Parotid gland (tissue), 1 donor: ENCODE measurements around a stretch of chr18.

- PRO-cap, result no peak
These were observed 83.1 kb downstream of the BCL2 start for GRCh38 chr18:63236328-63236922.

DNA sequence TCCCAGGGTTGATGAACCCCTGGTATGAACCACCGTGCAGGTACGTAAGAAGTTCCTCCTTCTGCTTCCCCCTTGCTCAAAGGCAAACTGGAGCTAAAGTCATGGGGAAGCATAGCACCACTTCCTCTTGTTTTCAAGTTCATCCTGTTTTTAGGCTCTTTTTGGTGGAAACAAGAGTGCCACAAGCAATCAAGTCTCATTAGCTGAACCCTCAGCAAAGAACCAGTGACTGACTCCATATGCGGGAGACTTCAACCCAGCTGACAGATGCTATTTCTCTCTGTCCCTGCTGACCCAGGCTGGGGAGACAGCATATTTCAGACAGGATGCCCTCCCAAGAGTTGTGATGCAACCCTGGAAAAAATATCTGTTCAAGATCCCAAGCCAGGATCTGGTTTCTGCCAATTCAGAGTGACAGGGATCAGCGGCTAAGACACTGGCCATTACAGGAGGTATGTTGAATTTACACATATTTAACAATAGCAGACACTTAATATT is 47.6 kb downstream of the BCL2 start:
- PRO-cap, result bidirectional peak, plus-strand start at position 404 of the sequence, minus-strand start at position 288 of the sequence

GRCh38 chr18:63311524-63312064 is 8.0 kb downstream of the BCL2 start:
- PRO-cap, result no peak

- PRO-cap, result bidirectional peak, plus-strand start at chr18:63318331, minus-strand start at chr18:63318098
These were observed 1.8 kb downstream of the BCL2 start for GRCh38 chr18:63317564-63318417.

- PRO-cap, result no peak
These were observed 4.2 kb downstream of the VPS4B start for GRCh38 chr18:63418023-63418526.

GRCh38 chr18:63421472-63421835 is 822 bp downstream of the VPS4B start:
- PRO-cap, result no peak

DNA sequence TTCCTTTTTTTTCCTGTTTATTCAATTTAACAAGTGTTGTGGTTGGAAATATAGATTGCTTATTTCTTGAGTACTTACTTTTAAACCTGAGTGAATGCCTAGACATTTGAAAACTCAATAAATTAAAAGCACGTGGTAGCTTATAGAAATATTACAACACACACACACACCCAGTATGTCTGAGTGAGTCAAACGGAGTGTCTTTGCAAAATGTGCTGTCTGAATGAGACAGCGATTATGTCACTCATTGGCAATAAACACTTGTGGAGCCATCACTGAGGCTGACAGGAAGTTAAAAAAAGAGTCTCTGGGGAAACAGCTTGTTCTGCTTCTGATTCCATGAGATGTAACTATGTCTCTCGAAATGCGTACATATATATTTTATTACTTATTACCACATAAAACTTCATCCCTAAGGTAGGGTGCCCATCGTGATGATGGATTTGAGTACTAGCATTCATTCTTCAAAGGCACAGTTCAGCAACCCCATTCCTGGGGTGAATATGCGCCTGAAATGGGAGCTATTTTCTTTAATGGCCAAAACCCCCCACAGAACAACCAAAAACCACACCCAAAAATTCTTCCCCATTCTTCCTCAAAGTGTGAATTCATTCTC is 22.4 kb upstream of the VPS4B start:
- PRO-cap, result no peak

GRCh38 chr18:63683082-63683622 is 19.6 kb upstream of the SERPINB11 start:
- PRO-cap, result no peak

- PRO-cap, result no peak
These were observed 22.5 kb upstream of the SERPINB7 start for GRCh38 chr18:63752731-63753171.

DNA sequence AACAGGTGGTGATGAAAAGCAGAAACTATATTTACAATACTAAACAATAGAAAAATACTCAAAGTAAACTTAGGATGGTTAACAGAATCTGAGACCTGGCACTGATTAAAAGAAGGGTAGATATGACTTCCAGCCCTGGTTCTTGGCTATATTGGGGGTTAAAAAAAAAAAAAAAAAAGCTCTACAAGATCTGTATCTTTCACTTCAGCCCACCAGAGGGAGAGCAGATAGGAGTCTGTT is 777.8 kb downstream of the SERPINB8 start:
- PRO-cap, result no peak

GRCh38 chr18:65375231-65375678 is 375.6 kb upstream of the CDH7 start:
- PRO-cap, result no peak

DNA sequence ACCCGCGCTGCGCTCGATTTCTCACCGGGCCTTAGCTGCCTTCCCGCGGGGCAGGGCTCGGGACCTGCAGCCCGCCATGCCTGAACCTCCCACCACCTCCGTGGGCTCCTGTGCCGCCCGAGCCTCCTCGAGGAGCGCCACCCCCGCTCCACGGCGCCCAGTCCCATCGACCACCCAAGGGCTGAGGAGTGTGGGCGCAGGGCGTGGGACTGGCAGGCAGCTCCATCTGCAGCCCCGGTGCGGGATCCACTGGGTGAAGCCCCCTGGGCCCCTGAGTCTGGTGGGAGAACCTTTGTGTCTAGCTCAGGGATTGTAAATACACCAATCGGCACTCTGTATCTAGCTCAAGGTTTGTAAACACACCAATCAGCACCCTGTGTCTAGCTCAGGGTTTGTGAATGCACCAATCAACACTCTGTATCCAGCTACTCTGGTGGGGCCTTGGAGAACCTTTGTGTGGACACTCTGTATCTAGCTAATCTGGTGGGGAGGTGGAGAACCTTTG is 145.3 kb upstream of the CDH7 start:
- PRO-cap, result no peak

DNA sequence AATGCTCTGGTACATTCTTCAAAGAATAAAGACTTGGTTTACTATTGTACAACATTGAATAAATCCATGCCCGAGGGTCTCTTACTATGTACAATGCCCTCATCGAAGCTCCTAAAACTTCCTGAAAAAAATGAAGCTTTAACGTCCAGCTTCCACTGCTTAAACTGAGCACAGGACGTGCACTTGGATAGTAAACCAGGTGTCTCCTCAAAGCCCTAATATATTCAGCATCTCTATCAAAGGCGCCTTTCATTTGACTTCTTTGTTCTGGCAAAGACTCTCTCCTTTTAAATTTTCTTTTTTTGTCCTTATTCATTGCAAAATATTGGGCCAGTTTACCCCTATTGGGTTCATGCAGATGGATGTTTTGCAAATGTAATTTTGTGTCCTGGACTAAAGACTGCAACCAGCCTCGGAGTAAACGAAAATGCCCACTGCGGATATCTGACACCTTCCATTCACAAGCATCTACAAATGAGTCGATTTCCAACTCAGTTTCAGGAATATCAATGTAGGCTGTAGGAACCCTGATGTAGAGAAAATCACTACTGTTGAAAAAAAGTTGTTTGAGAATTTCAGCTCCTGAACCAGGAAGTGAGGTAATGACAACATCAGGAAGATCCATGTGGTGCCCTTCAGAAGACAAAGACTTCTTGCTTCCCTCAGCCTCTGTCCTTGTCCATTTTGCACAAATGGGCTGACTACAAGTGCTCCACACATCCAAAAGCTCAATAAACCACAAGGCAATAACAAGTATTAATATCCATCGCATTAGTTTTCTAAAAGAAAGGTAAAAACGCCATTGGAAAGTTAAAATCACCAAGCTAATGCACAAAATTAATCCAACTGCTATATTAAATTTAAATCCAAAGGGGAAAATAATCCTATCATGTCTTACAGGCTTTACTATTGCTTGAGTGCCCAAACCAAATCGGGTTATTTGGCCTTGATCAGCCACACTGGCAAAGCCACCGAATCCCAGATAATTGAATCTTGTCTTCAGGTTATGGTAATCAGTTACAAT is 4.8 kb downstream of the DSEL start:
- PRO-cap, result no peak

- PRO-cap, result no peak
These were observed 112.2 kb upstream of the DSEL start for GRCh38 chr18:67628679-67629079.

DNA sequence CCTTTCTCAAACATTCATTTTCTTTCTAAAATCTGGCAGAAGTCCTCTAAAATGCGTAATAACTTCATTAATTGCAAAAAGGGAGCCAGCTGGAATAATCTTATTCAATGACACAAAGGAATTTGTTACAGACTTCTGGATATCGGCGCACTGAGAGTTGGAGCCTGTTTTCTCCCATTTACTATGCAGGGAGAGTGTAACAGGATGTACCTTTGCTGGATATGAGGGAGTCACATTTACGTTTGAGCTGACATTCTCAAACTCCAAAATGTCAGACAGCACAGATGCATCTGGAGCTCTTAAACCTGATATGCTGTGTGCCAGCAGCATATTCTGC is 275.3 kb downstream of the TMX3 start:
- PRO-cap, result no peak

DNA sequence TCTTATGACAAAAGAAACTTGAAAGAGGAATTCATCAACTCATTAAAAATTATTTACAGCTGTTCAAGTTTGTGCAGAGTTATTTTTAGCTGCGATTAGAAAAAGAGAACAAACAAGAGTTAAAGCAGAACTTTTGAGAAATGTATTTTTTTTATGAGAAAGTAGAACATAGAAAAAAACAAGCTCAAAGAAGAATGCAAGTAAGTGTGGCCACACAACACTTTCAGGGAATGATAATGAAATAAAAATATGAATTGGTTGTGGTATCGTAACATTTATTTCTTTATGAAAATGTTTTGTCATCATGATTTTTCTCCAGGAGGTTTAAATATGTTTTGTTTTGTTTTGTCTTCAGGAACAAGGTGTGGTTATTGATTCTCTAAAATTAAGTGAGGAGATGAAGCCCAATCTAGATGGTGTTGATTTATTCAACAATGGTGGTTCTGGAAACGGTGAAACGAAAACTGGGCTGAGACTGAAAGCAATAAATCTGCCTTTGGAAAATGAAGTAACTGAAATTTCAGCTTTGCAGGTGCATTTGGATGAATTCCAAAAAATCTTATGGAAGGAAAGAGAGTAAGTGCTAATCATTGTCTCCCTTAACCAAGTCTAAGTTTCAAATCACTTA is 40.6 kb downstream of the CCDC102B start:
- PRO-cap, result no peak

- PRO-cap, result no peak
These were observed 174.3 kb downstream of the CCDC102B start for GRCh38 chr18:68972073-68972610.

GRCh38 chr18:68984285-68984638 is 186.4 kb downstream of the CCDC102B start:
- PRO-cap, result no peak

DNA sequence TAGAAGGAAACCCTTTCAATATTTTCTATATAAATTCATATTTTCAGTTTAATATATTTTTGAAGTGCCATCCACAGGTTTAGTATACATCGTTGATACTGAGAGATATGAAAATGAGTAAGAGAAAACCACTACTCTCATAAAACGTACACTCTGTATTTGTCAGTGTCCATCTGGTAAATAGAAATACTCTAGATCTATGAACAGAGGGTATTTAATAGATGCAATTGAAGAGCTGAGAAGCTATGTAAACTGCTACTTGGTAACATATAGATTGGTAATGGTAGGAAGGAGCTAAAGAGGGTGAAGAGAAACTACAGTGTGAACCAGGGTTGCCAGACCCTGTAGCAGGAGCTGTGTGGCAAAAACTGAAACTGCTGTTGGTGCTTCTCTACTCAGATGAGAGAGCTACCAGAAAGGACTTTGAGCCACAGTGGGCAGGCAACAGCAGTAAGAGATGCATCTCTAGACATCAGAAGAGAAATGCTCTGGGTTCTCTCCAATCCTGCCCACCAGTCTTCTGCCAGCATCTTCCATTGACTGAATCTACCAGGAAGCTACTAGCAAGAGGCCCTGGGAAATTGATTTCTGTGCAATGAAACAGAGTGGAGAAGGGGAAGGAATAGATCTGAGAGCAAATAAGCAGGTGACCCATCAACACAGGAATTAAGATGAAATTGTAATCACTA is 187.5 kb downstream of the CCDC102B start:
- PRO-cap, result no peak

- PRO-cap, result unidirectional peak, minus-strand start at chr18:70234709
These were observed 29.1 kb upstream of the RTTN start for GRCh38 chr18:70234620-70235021.